Epithelial cell of proximal tubule (primary cell): ENCODE measurements around a stretch of chr5.

DNA sequence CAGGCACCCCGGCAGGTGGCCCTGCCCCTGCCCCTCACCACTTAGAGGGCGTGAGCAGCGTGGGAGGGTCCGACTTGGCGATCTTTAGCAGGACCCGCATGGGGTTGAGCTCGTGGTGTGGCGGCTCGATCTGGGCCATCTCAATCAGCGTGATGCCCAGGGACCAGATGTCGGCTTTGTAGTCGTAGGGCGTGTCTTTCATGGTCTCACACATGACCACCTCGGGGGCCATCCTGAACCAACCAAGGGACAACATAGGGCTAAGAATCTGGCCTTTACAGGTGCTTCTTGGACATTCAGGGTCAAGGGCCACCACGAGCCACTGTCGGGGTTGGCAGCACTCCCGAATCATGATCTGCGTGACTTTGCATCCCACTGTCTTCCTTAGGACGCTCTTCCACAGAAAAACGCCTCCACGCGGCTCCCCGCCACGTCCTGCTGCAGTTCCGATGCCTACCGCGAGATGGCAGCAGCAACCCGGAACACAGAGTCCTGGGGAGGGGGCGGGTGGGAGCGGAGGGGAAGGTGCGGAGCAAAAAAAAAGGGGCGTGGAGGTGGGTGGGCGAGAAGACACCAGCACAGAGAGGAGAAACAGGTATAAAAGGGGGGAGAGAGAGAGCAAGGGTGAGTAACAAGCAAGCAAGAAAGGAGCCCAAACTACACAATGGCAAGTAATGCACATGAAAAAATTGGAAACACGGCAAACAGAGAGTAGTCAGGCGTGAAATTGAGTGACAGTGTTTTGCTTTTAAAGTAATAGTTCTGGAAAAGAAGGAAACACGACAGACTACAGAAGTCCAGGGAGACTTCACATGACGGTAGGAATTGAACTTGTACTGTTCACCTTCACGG is 81.2 kb downstream of the STK10 start:
- RAMPAGE, long total RNA = no peak
- RRBS = no CpG with 5 or more reads among the region's 38 CpGs

- RAMPAGE, long total RNA = no peak
- RRBS = no CpG with 5 or more reads among the region's 13 CpGs
Measured at GRCh38 chr5:172144932-172145622, 42.9 kb downstream of the STK10 start.

DNA sequence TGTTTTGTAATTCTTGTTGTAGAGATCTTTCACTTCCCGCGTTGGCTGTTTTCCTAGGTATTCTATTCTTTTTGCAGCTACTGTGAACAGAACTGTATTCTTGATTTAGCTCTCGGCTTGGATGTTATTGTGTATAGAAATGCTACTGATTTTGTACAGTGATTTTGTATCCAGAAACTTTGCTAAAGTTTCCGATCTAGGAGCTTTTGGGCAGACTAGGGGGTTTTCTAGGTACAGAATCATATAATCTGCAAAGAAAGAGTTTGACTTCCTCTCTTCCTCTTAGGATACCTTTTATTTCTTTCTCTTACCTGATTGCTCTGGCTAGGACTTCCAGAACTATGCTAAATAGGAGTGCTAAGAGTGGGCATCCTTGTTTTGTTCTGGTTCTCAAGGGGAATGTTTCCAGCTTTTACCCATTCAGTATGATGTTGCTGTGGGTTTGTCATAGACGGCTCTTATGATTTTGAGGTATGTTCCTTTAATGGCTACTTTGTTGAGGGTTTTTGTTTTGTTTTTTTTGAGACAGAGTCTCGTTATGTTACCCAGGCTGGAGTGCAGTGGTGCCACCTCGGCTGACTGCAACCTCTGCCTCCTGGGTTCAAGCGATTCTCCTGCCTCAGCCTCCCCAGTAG is 24.8 kb downstream of the UBTD2 start:
- RAMPAGE, long total RNA = no peak
- RRBS = no CpG with 5 or more reads among the region's 8 CpGs

- RAMPAGE, long total RNA = no peak
- RRBS = no CpG with 5 or more reads among the region's 11 CpGs
Measured at GRCh38 chr5:172347488-172348171, 64.1 kb upstream of the UBTD2 start.

DNA sequence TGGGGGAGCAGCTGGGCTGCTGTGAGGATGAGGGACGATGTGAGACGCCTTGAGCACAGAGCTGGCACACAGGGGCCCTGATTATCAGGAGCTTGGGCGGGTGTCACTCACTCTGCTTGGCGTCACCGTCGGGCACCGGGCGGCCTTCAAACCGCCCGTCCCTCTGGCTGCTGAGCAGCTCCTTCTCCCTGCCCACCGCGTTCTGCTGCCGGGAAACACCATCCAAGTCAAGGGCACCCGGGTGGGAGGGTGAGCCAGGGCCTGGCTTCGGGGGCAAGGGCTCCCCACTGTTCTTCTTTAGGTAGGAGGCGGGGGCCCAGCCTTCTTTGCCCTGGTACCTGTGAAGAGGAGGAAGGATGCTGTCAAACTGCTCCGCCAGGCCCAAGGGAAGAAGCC is 66.7 kb upstream of the UBTD2 start:
- RAMPAGE, long total RNA = no peak
- RRBS = 98% methylated on average over 7 of the region's 17 CpGs

GRCh38 chr5:172451597-172452262 is 2.6 kb downstream of the SH3PXD2B start:
- RAMPAGE, long total RNA = no peak
- RRBS = no CpG with 5 or more reads among the region's 5 CpGs

DNA sequence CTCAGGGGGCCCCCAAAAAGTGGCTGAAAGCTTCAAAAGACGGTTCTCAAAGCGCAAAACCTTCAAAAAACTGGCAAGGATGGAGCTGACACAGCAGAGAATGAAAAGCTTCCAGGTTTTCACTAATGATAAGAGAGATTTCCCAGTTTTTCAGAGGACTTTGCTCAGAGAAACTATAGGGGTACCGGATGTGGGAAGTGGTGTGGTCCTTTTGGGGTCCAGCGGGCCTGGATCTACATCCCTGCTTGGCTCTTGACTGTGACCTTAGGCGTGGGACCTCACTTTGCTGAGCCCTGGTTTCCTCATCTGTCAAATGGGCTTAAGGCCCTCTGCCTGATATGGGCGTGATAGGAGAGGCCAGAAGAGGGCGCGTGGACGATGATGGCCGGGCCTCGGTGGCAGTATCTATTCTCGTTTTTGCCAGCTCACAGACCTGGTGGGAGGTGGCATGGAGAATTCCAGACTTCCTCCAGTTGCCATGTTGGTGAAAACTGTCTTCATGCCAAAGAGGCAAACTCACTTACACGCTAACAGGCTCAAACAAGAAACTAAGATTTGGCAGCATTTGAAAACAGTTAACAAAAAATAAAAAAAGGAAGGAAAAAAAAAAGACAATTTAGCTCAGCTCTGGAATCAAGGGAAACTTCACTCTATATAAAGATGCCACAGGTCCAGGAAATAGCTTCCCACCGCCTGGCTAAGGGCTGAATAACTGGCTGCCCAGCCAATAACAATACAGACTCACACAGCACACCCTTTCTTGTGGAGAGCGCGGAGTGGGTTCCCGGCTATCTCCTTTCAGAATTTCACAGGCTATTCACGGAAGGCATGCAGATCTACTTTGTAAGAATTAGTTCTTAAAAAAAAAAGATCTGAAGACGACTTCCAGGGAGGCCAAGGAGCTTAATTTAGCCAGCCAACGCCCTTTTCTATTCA is 1.8 kb downstream of the SH3PXD2B start:
- RAMPAGE, long total RNA = no peak
- RRBS = no CpG with 5 or more reads among the region's 20 CpGs

GRCh38 chr5:172496769-172497493 is 42.6 kb upstream of the SH3PXD2B start:
- RAMPAGE, long total RNA = no peak
- RRBS = 75% methylated on average over 3 of the region's 11 CpGs

GRCh38 chr5:172533475-172534334 is 79.4 kb upstream of the SH3PXD2B start:
- RAMPAGE, long total RNA = no peak
- RRBS = no CpG with 5 or more reads among the region's 12 CpGs

- RAMPAGE, long total RNA = no peak
- RRBS = no CpG with 5 or more reads among the region's 3 CpGs
Measured at GRCh38 chr5:172568301-172568989, 72.6 kb upstream of the NEURL1B start.

DNA sequence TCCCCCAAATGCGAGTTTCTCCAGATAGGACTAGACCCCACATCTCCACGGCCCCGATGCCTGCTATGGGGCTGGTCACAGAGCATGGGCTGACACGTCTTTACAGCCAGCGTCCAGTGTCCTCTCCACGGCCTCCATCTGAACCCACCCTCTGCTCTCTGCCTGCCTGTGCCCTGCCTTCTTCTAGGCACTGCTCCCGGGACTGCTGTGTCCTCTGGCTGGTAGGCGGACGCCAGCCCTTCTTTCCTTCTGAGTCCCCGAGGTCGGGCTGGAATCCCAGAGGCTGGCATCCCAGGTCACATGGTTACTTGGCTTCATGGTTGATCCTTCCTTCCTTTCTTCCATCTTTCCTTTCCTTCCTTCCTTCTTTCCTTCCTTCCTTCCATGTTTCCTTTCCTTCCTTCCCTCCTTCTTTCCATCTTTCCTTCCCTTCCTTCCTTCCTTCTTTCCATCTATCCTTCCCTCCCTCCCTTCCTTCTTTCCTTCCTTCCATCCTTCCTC is 67.0 kb upstream of the NEURL1B start:
- RAMPAGE, long total RNA = no peak
- RRBS = no CpG with 5 or more reads among the region's 11 CpGs

DNA sequence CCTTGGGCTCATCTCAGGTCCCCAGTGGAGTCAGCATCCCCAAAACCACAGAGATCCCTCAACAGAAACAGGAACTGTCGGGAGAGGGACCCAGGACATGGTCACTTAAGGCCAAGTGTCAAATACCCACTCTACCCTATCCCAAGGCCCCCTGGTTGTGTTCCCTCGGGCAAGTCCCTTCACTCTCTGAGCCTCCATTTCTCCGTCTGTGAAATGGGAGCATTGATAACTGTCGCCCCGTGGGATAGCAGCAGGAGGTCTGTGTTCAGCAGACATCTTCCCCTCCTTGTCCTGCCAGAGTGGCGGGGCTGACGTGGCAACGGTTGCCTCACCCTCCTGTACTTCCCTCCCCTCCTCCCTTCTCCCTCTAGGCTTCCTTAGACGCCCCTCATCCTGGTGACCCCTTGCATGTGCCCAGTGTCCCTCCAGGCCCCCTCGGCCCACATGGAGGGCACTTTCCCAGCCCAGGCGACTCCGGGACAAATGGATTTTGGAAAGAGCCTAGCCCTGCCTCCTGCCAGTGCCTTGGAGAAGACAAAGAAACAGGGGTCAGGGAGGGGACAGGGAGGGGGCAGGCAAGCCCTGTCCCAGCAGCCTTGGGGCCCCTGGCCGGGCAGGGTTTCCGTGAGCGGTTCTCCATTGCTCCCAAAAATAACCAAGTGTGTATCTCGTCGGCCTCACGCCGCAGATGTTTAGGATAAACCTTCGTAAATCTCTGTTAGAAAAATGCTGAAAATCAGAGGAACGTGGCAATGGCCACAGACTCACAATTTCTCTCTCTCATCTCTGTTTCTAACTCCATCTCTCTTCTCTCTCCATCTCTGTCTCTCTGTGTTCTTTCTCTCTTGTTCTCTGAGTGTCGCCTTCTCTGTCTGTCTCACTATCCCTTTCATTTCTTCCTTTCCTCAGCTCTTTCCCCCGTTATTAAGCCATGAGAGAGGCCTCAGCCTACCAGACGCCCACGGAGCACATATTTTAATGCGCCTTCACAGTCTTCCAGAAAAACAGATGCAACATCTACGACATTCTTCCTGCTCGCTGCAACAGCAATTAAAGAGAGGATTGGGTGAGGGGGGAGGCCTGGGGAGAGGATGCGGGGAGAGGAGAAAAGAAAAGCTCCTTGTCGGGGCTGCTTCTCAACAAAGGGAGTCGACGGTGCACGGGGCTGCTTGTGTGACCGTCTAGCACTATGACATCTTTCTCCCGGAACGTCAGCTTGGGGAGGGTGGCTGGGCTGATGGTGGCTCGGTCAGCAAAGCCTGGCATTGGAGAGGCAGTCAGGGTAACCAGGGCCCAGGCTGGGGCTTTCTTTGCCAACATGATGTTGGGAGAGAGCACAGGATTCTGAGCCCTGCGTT is 38.1 kb upstream of the NEURL1B start:
- RAMPAGE, long total RNA = no peak
- RRBS = no CpG with 5 or more reads among the region's 38 CpGs

- RAMPAGE, long total RNA = no peak
- RRBS = no CpG with 5 or more reads among the region's 14 CpGs
Measured at GRCh38 chr5:172655777-172656312, 14.8 kb downstream of the NEURL1B start.

- RAMPAGE, long total RNA = no peak
- RRBS = no CpG with 5 or more reads among the region's 5 CpGs
Measured at GRCh38 chr5:172695244-172695570, 54.1 kb downstream of the NEURL1B start.

- RAMPAGE, long total RNA = no peak
- RRBS = 5% methylated on average over 1 of the region's 28 CpGs
Measured at GRCh38 chr5:172697250-172698034, 56.4 kb downstream of the NEURL1B start.

GRCh38 chr5:172714607-172715510 is 56.1 kb downstream of the DUSP1 start:
- RAMPAGE, long total RNA = no peak
- RRBS = no CpG with 5 or more reads among the region's 15 CpGs

- RAMPAGE, long total RNA = no peak
- RRBS = no CpG with 5 or more reads among the region's 13 CpGs
Measured at GRCh38 chr5:172795064-172795877, 24.3 kb upstream of the DUSP1 start.

DNA sequence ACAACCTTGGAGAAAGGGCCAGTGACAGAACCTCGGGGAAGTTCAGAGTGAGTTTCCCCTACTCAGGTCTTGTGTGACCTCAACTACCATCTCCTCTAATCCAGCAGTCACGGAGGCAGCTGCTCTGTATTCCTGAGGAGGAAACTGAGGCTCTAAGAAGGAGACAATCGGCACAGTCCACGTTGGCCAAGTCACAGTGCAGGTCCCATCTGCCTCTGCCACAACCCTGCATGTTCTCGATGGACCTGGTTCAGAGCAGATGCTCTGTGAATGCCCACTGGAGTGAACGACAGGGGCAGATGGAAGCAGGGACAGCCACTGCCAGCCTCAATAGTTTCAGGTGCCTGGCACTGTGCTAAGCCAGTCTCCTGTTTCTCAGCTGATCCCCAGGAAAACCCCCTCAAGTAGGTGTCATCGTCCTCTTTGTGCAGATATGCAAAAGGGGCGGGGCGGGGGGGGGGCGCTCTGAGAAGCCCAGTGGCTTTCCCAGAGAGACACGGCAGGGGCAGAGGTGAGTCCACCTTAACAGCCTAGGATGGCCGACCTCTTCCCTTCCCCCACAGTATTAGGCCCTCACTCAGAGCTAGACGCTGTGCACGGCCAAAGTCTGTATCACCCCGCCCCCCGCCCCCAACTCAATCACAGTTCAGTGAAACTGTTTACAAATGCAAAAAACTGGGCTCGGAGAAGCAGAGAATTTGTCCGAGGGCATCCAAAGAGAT is 539 bp upstream of the ERGIC1 start:
- RAMPAGE, long total RNA = no peak
- RRBS = no CpG with 5 or more reads among the region's 18 CpGs

DNA sequence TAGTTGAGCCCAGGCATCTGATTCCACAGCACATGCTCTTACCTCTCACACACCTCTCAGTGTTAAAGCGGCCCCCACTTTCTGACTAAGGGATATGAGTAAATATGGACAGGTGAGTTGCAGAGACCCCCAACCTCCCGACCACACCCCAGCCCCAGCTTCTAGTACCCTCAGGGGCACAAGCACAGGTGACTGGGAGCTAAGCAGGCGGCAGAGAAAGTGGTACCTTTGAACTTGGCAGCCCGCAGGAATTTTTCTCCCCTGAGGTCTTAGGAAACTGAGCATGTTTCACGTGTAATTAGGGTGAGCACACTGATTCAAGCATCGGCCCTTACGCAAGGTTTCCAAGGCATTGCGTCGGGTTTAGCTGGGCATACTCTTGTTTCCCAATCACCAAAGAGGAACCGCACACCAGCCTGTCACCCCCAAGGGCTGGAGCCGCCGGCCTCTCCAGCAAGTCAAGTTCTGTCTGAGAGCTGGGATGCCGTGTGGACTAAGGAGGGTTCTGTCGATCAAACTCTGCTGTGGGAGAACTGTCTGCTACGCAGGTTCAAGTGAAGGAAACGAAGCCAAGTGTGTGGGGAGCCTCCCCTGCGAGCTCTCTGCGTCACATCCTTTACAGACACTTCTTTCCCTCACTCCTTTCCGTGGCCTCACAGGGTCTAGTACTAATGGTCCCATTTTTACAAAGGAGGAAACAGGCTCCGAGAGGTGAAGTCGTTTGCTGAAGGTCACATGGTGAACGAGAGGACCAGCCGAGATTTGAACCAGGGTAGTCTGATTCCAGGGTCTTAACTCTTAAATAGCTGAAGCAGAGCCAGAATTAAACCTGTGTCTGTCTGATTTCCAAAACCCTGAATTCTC is 53.0 kb downstream of the ERGIC1 start:
- RAMPAGE, long total RNA = no peak
- RRBS = no CpG with 5 or more reads among the region's 23 CpGs

DNA sequence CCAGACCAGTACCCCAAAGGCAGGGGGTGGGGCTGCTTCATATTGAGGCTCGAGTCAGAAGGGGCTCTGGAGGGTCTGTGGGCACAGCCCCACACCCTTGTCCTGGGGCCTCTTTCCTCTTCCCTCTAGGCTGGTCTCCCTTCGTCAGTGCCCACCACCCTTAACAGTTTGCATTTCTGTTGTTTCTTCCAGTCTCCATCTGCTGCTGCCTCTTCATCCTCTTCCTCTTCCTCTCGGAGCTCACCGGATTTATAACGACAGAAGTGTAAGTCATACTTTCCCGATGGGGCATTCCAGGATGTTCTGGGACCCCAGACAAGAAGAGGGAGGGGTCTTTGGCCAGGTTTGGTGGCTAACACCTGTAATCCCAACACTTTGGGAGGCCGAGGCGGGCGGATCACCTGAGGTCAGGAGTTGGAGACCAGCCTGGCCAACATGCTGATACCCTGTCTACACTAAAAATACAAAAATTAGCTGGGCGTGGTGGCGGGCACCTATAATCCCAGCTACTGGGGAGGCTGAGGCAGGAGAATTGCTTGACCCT is 62.3 kb upstream of the RPL26L1 start:
- RAMPAGE, long total RNA = no peak
- RRBS = no CpG with 5 or more reads among the region's 11 CpGs